Skin of body (tissue), 2 donors: ENCODE data around the gene FER.

GRCh38 chr5:102946697-102947008 is 173.3 kb downstream of the GIN1 start:
- RAMPAGE, long total RNA, result no peak

DNA sequence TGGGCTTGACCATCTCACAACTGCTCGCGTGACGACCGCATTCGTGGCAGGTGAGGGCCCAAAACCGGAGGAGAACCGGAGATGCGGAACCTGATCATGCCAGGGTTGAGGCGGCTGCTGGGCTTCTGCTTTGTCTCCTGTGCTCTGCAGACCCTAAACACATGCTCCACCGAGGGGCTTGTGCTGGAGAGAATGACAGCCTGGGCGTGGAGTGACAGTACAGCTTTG is 252 bp downstream of the PPIP5K2 start:
- RAMPAGE, long total RNA, result no peak

DNA sequence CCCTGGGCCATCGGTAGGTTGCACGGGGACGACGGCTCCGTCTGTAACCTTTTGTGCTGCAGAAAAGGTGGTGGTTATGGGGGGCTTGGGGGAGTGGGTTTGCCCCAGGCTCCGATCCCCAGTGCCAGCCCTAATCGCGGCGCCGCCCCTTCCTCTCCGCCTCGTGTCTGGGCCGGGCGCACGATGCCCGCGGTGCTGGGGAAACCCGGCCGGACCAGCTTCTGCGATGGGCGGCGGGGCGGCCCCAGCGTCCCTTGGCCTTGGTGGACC is 256 bp downstream of the MACIR start:
- RAMPAGE, long total RNA, result no peak

- RAMPAGE, long total RNA, result no peak
Measured at GRCh38 chr5:104540613-104541095, 978.1 kb upstream of the NUDT12 start.

- RAMPAGE, long total RNA, result no peak
Measured at GRCh38 chr5:106980628-106981319, 690.0 kb downstream of the EFNA5 start.

DNA sequence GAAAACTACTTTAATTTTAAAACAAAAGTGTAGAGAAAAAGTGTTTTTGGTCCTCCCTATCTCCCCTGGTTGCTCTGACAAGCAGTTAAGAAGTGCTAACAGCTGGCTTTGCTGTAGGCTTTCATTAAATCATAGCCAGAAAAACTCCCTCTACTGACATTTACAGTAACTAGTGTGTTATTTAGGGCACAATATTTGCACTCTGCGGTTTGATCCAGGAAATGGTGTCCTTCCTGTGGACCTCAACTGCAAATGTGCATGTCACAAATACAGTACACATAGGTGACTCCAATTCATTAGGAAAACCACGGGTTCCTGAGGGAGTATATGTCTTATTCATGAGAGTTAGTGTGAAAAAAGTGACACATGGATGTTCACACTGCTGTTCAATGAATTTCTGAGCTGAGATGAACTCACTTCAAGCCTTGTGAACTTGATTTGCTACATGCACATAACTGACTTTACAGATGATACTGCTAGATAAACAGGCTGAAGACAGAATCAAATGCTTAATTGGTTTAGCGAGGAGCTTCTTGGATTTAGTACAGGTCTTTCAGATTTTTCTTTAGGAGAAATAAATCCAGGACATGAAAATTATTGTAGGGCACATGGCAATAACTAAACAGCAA is 281.5 kb downstream of the EFNA5 start:
- RAMPAGE, long total RNA, result no peak

DNA sequence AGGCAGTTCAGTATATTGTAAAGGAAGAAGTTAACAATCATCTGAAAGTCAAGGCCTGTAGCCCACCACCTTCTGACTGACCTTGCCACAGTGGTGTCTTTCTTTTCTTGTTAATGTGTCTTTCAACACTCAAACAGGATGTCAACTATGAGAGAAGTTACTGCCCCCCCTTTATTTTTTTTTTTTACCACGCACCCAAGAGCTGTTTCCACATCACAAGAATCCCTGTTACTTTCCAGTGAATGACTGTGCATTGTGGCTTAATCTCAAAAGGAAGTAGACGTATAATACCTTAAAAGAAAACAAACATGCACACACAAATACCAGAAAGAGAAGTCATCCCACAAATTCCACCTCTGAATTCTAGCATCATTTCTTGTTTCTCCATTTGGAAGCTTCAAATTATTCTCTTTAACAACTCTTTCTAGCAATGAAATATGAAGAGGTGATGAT is 201.2 kb downstream of the EFNA5 start:
- RAMPAGE, long total RNA, result no peak

DNA sequence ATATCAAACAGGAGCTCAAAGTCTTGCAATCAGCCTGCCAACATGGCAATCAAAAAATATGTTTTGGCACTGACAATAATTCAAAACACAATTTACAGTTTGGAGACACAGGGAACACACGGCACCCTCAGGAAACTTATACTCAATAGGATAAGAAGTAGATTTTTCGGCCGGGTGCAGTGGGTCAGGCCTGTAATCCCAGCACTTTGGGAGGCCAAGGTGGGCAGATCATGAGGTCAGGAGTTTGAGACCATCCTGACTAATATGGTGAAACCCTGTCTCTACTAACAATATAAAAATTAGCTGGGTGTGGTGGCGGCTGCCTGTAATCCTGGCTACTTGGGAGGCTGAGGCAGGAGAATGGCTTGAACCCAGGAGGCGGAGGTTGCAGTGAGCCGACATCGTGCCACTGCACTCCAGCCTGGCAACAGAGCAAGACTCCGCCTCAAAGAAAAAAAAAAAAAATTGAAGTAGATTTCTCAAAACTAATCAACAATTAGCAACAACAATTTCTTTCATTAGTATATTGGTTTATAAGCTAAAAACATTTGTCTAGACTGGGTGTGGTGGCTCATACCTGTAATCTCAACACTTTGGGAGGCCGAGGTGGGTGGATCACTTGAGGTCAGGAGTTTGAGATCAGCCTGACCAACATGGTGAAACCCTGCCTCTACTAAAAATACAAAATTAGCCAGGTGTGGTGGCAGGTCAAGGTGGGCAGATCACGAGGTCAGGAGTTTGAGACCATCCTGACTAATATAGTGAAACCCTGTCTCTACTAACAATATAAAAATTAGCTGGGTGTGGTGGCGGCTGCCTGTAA is 133.9 kb downstream of the EFNA5 start:
- RAMPAGE, long total RNA, result no peak

DNA sequence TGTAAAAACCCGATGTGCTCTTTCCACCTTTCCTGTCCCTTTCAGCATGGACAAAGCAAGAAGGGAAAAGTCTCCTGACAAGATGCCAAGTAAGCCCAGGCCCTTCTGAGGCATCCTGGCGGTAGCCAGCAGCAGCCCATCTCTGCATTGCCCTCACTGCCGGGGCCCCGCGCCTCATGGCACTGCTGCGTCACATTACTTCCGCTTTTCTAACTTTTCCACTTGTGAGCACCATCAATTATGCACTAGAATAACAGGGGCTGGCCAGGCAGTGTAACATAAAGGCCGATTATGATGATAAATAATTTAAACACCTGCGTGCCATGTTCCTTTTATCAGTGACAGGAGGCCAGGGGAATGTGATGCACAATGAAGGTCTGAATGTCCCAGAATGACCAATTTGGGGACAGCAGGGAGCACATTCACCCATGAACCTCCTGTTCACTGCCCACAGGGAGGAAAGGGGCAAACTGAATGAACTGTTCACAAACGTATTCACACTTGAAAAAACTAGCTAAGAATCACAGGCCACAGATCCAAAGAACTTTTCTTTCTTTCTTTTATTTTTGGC is 37.3 kb downstream of the EFNA5 start:
- RAMPAGE, long total RNA, result no peak

DNA sequence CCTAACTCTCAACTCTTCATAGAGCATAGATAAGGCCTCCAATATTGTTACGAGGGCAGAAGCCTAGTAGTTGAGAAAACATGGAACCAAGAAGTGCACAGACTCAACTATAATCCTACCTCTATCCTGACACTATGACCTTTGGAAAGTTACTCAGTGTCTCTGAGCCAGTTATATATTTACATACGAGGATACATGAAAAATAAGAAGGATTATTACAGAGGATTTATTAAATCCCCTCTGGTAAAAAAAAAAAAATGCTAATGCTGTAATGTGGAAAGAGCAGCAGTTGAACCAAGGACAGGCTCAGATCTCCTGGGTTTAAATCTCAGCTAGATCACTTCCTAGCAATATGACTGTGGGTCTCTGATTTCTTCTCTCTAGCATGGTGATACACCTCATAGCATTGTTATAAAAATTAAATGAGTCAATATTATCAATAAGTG is 299.9 kb downstream of the FBXL17 start:
- RAMPAGE, long total RNA, result no peak

DNA sequence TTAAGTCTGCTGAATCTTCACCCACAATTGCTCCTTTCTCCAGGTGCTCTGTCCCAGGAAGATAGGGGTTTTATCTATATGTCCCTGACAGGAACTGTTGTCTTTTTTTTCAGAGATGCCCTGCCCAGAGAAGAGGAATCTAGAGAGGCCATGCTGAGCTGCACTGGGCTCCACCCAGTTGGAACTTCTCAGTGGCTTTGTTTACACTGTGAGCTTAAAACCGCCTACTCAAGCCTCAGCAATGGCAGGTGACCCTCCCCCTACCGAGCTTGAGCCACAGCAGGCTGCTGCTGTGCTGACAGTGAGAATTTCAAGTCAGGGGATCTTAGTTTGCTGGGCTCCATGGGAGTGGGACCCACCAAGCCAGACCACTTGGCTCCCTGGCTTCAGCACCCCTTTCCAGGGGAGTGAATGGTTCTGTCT is 169.0 kb downstream of the FBXL17 start:
- RAMPAGE, long total RNA, result no peak

- RAMPAGE, long total RNA, result no peak
Measured at GRCh38 chr5:108320071-108320647, 61.7 kb downstream of the FBXL17 start.

GRCh38 chr5:108726227-108726896 is 21.3 kb upstream of the FER start:
- RAMPAGE, long total RNA, result no peak

- RAMPAGE, long total RNA, result no peak
Measured at GRCh38 chr5:108728841-108729327, 18.8 kb upstream of the FER start.

GRCh38 chr5:108747541-108748141 is at the start of gene FER:
TSS of gene FER (plus strand) at chr5:108747897.
- RAMPAGE, long total RNA, result no peak

- RAMPAGE, long total RNA, result no peak
Measured at GRCh38 chr5:109241805-109242282, 167.9 kb downstream of the PJA2 start.

DNA sequence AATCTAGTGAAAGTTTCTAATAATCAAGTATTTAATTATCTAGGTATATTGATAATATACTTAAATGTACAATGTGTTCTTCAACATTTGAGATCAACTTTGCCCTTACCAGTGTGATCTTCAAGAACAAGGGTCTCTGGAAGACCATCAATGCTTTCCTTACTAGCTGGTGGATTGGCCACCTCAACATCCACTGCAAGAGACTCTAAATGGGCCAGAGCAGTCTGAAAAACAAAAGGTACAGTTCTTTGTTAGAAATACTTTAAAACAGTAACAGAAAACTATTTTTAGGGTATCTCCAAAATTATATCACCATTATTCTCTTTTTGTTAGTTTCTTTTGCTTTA is 65.2 kb downstream of the PJA2 start:
- RAMPAGE, long total RNA, result no peak

GRCh38 chr5:109350552-109350975 is 59.2 kb downstream of the PJA2 start:
- RAMPAGE, long total RNA, result no peak

DNA sequence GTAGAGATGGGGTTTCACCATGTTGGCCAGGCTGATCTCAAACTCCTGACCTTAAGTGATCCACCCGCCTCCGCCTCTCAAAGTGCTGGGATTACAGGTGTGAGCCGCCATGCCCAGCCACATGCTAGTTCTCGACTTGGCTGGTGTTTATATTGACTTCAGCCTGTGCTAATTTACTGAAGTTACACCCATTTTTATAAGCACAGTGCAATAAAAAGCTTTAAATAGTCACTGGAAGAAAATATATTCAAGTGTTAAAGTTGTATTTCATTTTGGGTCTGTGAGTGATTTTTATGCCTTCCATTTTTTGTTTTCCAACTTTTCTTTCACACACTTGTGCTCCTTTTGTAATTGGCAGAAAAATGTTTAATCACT is 15.6 kb downstream of the PJA2 start:
- RAMPAGE, long total RNA, result no peak

DNA sequence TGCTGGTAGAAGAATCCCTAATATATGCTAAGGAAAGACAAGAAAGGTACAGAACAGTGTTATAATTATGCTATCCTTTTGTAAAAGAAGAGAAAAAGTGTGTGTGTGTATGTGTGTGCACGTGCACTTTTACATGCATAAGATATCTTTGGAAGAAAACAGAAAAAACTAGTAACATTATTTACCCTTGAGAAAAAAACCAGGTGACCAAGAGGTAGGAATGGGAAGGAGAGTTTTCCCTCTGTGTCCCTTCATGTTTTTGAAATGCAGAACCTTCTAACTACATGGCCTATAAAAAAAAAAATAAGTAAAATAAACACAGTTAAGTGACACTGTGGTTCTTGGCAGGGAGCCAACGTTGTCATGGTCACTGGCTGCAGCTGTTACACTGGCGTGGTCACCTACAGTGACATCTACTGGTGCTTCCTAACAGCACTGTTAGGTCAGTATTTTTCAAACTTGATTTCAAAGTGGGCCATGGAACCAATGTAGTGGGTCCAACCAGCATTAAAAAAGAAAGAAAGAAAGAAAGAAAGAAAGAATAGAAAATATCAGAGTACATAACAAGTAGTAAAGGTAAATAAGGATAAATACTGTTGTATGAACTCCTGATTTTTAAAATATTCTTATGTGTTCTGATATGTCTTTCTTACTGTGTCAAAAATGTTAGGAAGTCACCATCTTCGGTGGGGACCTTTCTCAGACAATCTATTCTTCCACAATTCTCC is 59.0 kb upstream of the PJA2 start:
- RAMPAGE, long total RNA, result no peak